Vermiform appendix (tissue), 1 donor: Measurements from ENCODE around the gene GALNT13.

DNA sequence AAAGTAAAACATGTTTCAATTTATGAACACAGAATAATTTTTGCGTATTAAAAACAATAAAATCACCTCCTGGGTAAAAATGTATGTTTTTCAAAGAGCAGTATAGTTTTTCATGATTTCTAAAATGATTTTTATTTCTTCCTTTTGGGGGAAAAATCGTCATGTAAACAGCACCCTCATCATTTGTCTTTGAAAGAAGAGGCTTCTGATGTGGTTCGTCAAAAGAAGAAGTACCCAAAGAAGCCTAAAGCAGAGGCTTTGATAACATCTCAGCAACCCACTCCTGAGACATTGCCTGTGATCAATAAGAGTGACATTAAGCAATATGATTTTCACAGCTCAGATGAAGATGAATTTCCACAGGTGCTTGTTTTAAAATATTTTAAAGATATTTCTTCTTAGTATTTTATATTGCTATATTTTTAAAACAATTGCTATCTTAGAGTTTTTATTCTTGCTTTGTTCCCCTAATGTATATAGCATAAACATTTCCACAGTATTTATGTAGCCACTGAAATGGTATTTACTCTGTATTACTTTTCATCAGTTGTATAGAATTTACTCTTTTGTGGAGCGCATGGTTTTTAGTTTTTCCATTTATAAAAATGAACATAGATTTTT lies 110.1 kb upstream of the KIF5C start:
- PRO-cap, result no peak

DNA sequence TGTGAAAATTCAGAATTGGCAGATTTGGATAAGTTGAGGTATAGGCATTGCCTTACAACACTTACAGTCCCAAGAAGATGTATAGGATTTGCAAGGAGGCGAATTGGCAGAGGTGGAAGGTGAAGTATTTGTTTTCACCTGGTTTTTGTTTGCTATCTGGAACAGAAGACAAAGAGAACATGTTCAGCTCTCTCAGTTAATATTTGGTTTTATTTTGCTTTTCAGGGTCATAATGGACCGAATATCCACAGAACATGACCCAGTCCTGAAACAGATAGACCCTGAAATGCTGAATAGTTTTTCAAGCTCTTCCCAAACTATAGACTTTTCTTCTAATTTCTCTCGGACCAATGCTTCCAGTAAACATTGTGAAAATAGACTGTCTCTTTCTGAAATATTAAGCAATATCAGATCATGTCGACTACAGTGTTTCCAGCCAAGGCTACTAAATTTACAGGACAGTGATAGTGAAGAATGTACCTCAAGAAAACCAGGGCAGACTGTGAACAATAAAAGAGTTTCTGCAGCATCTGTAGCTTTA lies 104.1 kb upstream of the KIF5C start:
- PRO-cap, result no peak

GRCh38 chr2:148815120-148815319 lies 60.0 kb upstream of the KIF5C start:
- PRO-cap, result no peak

GRCh38 chr2:148922308-148922807 lies 47.3 kb downstream of the KIF5C start:
- PRO-cap, result no peak

- PRO-cap, result no peak
These were observed 2.4 kb downstream of the MMADHC start for GRCh38 chr2:149585074-149585770.

- PRO-cap, result no peak
These were observed 132.4 kb upstream of the RND3 start for GRCh38 chr2:150619856-150620341.

DNA sequence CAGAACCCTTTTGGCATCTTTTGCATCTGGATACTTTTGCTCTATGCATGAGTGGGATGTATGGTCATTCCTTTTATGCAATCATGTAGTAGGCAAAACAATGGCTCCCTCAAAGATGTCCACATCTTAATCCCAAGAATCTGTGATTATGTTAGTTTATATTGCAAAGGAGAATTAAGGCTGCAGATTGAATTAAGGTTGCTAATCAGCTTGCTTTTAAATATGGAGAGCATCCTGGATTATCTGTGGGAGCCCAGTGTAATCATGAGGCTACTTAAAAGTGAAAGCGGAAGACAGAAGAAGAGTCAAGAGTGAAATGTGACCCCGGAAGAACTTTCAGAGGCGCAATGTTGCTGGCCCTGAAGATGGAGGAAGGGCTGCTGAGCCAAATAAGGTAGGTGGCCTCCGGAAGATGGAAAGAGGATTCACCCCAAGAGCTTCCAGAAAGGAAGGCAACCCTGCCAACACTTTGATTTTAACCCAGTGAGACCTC lies 1.4 kb downstream of the NMI start:
- PRO-cap, result no peak

GRCh38 chr2:151704291-151705103 lies 29.8 kb downstream of the NEB start:
- PRO-cap, result no peak

DNA sequence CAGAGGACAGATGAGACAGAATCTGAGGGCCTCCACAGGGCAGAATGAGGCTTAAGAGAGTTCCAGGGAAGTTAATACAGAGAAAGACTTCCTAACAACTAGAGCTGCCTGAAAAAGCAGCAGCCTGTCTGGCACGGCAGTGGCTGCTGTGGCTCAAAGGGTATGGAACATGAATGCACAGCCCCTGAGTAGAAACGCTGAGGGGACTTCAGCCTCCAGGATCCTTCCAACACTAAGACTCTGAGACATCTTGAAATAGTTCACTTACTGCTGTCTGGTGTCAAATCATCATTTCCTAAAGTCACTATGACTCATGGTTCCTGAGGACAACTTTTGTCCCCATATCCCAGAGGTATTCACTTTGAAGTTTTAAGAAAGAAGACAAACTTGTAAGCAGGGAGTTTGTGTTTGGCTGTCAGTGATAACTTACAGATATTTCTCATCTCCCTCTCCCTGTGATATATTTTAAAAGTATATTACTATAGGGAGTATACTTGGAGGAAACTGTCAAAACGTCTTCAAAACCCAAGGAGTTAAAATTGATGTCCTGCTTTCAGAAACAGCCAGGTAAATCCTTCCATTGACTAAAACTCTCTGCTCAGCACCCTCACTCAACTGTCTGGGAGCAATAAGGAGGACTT lies 33.3 kb upstream of the NEB start:
- PRO-cap, result no peak

DNA sequence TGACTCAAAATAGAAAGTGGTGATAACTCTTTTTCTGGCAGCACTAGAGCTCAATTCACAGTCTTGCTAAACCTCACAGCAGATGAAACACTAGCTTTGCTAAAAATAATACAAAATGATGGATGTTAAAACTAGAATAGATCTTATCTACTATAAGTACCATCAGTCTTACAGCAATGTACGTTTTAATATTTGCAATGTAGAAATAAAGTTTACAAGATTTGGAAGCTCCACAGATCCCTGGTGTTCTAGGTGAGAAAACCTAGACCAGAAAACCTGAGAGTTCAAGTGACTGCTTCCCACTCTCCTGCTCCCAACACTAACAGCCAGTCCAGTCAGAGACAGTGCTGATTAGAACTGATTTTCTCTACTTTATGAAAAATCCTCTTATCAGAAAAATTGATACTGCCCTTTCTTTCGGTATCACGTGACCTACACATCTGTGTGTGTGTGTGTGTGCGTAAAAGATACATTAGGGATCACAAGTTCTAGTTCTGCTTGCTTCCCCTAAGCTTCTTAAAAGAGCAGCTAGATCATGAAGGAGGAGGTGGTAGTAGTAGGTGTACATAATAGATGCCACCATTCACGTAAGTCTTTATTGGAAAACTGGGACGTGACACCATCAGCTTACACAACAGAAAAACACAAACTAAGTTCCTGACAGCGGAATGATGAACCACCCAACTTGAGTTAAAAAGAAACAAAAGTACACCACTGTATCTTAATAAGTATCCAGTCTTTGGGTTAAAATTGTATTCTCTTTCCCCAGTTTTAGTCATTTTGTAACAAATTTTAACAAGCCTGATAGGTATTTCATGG lies 1.5 kb downstream of the ARL5A start:
- PRO-cap, result no peak

DNA sequence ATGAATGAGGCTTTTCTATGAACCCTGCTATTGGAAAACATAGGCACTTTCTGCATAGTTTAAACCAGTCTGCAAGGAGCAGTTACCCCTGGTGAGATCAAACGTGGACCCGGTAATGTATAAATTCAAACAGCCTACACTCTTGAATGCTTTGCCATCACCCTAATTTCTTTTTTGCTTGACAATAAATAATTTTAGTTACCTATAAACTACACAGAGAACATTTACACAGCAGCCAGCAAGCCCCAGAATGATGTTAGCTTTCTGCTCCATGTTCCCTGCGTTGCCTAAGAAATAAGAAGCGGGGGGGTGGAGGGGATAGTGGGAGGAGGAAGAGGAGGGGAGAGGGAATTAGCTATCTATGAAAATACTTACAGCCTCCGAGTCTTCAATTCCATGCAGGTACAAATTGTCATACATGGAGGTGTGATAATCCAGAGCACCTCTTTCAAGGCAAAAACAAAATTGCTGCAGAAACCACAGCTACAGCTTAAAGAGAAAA lies 125.5 kb downstream of the CACNB4 start:
- PRO-cap, result no peak

- PRO-cap, result no peak
These were observed 425 bp downstream of the FMNL2 start for GRCh38 chr2:152335319-152335879.

DNA sequence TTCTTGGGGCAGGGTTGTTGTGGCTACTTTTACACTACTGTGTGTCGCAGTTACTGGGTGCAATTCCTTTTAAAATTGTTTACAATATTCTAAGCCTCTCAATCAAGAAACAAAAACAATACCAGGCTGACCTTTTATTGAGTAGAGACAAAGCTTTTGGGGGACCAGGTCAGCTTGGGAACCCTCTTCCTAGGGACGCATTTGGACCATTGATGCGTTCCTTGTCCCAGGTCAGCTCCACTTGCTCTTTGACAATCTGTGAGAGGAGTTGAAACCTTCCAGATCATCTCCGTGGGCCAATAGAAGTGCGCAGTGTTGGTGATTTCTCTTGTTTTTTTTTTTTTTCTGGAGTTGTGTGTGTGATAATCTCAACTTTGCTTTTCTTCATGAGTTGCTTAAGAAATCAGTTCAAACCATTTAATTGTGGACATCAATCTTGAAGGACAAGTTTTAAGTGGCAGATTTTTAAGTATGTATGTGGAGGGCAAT lies 2.8 kb downstream of the FMNL2 start:
- PRO-cap, result no peak

DNA sequence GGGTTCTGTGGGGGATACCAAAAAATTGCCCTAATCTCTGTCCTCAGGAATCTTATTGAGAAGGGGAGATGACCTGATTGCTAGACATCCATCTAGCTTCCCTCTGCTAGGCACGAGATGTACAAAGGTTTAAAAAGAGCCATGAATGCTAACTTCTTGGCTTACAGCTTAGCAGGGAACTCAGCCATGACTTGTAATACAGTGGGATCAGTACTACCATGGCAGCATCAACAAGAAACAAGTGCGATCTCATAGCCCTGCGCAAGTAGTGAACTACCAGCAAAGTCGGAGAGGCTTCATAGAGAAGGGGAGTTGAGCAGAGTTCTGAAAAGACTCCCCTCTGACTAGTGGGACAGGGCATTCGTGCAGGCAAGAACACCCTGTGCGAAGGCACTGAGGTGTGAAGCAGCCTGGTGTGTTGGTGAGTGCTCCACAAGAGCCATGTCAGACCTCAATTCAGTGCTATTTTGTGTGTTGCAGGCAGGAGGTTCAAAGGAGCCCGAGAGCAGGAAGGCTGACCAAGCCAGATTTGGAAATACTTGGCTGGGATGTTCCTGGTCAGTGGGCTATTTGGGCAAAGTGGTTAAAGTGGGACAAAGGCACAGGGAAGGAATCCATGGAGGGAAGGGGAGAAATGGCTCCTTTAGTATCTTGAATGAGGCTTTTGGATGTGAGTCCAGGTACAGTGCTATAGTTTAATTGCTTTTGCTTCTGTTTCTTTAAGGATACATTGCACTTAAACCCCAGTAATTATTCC lies 130.1 kb downstream of the FMNL2 start:
- PRO-cap, result no peak

- PRO-cap, result no peak
These were observed 38.1 kb downstream of the PRPF40A start for GRCh38 chr2:152679185-152679598.

GRCh38 chr2:152694054-152694837 lies 23.0 kb downstream of the PRPF40A start:
- PRO-cap, result no peak

- PRO-cap, result no peak
These were observed 74.9 kb downstream of the RPRM start for GRCh38 chr2:153403267-153404430.

DNA sequence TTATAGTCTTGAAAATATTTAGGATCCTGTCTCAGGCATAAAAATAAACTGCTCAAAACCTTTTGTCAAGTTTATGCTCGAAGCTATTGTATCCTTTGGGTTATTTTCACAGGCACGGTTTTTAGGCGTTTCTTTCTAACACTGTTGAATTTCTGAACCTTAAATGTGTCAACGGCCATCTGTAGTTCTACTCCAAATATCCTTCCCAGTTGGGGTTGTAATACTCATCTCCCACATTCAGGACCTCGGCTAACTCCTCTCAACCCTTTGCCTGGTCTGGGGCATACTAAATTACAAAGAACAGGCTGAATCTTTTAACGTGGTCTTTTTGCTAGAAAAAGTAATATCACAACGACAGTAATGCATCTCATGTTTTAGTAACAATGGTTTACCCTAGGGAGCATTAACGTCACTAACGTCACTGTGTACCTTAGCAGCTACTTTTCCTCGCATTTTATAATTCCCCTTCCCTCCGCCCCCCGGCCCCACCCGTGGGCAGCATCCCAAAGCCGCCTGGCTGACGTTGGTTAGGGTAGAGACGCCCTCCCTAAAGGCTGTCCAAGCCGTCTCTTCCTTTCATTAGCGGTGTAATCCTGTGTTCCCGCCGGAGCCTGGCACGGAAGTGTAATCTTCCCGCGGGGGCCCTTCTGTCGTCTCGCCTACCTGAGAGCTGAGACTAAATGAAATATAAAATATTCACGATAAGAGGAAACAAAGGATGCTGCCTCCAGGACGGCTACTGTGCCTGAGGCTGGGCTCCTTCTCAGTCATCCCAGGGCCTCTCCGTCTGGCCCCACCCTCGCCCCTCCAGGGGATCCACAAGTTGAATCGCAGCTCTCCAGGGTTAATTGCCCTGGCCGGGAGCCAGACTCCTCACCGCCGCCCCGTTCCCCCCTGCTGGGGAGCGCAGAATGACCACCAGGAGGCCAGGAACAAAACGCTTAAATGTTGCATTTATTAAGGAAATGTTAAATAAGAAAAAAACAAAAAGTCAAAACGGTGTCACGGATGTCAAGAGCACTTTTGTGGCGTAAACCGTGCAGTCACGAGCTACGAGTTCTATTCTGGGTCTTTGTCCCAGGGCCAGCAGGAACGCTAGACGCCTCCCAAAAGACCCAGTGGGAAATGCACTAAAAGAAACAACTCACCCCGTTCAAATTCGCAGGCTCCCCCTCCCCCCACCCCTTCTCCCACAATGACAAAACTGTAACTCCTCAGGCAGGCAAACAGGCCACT lies 1.7 kb downstream of the RPRM start:
- PRO-cap, result no peak

- PRO-cap, result no peak
These were observed at the start of gene GALNT13 for GRCh38 chr2:153871498-153872444. GALNT13 (plus strand) TSS chr2:153871922.

GRCh38 chr2:154697833-154698465 lies 546 bp upstream of the KCNJ3 start:
- PRO-cap, result no peak